ENCODE data around the genes CCDC88C and CPSF2.

- RAMPAGE, long total RNA: no peak
- RRBS: no CpG with 5 or more reads among the region's 19 CpGs
These were observed 1.6 kb upstream of the GPR68 start for GRCh38 chr14:91245871-91246641.

- RAMPAGE, long total RNA: no peak
- RRBS: no CpG with 5 or more reads among the region's 9 CpGs
These were observed 66.8 kb upstream of the GPR68 start for GRCh38 chr14:91311181-91311772.

DNA sequence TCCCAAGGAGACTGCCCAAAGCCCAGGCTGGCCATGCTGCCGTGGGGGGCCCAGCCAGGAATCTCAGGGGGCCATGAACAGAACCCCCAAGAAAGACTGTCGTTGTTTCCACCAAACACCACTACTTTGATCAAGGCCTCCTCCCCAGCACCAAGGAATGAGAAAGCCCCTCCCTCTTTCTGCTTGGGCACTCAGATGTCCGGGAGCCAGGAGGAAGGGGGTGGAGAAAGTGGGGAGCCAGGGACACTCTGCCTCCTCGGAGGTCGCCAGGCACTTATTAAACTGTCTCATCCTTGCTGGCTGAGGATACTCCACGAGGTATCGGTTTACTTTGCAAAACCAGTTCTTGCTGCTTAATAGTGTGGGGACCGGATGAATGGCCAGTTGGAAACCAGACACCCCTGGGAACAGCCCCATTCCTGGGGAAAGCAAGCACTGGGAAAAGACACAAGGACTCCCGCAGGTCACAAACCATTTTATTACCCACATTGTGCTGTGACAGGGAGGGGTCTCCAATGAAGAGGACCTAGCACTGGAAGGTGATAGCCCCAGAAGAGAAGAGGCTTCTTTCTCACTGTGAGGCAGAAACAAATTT lies 34.2 kb downstream of the CCDC88C start:
- RAMPAGE, long total RNA: no peak
- RRBS: no CpG with 5 or more reads among the region's 9 CpGs

- RAMPAGE, long total RNA: no peak
- RRBS: 88% methylated on average over 5 of the region's 26 CpGs
These were observed 21.5 kb downstream of the CCDC88C start for GRCh38 chr14:91395907-91396809.

DNA sequence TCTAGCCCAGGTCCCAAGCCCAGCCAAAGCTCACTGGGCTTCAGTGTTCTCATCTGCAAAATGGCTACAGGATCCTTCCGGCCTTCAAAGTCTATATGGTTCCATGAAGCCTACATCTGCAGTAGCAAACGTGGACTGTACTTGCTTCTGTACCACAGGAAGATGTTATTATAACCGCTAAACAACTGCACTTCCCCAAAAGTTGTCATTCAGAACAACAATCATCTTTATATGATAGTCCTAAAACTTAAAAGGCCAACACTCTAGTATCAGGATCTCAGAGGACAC lies 6.4 kb downstream of the CCDC88C start:
- RAMPAGE, long total RNA: no peak
- RRBS: no CpG with 5 or more reads among the region's 3 CpGs

DNA sequence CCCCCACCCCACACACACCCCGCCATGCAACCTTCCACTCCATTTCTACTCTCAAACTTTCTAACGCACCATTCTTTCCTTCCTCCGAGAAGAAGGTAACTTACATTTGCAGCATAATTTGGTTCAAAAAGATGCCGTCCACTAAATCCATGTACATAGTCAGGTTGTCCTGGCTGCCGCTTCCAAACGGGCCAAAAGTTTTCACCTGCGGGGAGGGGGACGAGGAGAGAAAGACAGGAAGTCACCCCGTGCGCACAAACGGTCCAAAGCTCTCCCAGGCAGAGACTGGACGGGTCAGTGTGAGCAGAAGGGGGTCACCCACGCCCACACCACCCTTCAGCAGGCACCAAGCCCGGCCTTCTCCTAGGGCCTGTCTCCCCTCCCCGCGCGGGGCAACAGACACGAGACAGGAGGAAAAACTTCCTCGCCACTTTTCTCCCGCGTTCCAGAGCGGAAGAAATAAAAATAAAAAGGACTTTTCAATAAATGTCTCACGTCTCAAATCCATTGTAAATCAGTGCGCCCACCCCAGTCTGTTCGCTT lies 915 bp downstream of the CCDC88C start:
- RAMPAGE, long total RNA: no peak
- RRBS: no CpG with 5 or more reads among the region's 25 CpGs

GRCh38 chr14:91417177-91418056 lies at the start of gene CCDC88C:
Gene CCDC88C, minus strand, starts transcription at chr14:91417820.
- RAMPAGE, long total RNA: no peak
- RRBS: 1% methylated on average over 50 of the region's 110 CpGs

DNA sequence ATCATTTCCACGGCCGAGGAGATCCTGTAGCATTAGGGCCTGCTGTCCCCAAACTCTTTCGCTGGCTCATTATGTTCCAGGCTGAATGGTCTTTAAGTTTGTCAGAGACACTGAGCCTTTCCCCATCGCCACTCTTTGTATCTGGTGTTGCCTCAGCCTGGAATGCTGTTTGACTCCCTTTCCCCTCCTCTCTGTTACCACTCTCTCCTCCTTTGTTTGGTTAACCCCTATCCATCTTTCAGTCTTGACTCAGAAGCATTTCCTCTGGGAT lies 95.4 kb upstream of the PPP4R3A start:
- RAMPAGE, long total RNA: no peak
- RRBS: no CpG with 5 or more reads among the region's 4 CpGs

GRCh38 chr14:91860987-91861604 lies 6.2 kb downstream of the TC2N start:
- RAMPAGE, long total RNA: no peak
- RRBS: no CpG with 5 or more reads among the region's 4 CpGs

DNA sequence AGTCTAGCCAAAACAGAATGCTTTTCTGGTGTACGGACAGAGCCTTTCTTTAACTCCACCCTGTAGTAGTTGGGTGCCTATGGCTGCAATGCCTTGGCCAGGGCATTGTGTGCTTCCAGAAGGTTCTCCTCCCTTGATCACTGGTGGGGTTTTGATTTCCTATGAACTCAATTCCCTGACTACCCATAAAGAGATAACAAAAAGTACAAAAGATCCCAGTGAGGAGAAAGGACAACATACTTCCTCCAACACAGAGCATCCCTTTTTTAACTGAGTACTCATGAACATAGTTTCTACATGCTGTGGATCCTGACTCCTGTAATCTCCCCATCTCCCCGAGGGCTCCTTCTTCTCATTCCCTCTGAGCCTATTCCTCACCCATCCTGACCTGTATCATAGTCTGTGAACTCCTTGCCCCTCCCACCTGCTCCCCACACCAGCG lies 35.9 kb upstream of the TC2N start:
- RAMPAGE, long total RNA: no peak
- RRBS: no CpG with 5 or more reads among the region's 3 CpGs

DNA sequence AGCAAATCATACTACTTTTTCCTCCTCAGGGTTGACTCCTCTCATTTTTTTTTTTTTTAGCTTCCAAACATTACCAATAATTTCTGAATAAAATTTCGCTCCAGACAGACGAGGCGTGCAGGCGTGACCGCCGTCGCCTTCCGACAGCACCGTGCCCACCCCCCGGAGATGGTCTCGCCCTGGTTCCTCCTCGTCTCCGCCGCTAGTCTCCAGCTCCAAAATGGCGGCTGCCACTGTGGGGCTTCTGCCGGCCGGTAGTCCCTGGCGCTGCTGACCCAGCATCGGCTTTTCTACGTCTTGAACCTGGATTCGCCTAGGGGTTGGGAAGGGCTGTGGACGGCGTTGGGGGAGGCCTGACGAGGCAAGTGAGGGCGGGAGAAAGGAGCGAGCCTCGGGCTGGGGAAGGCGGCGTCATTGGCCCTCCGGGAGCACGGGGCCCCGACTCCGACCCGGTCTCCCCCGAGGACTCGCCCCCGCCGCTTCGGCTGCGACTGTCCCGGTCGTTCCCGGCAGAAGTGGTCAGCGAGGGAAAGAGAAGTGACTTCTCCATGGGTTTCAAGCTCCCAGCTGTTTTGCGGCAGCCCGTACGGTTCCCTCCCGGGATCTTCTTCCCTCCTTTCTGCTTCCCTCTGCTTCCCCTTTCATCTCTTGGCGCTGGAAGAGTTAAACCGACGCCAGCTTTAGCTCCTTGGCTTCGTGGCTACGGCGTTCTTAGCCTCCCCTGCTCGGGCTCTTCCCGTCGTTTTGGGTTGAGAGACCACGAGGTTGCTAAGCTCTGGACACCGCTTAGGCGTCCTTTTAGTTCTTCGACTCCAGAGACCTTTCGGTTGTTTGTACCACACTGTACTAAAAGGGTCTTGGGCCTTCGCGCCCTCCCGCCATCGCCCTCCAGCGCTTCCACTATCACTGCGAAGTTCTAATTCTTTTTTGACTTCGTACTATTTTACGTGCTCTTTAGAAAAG lies at the start of gene CPSF2:
TSS of gene CPSF2 (plus strand) at position 202 of the 963 bp plus-strand sequence.
- RAMPAGE, long total RNA: no peak
- RRBS: 2% methylated on average over 20 of the region's 70 CpGs

DNA sequence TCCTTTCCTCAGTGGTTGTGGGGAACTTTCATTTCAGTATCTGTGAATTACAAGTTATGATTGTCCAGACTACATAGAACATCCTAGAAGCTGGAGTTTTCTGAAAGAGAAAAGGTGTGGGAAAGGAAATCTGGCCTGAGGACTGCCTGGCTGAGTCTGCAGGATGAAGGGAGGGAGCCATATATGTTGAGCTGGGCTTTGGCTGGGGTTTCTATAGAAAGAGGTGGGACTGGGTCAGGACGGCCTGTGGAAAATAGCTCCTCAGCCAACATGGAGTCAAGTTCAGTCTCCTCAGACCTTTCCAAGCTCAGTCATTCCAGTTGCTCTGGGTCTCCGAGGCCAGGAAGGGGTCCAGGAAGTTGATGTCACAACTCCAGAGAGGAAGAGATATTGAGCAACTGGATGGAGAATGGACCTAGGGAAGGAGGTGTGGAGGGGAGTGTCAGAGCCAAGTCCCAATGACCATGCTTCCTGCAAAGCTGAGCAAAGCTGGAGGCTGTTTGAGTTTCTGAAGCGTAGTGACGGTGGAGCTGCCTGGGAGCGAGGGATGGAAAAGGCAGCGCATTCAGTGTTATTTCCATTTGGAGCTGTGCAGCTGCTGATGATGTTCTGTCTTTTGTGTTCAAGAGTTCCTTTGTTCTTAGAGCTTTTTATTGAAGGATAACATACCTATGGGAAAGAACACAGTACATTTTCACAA lies 86.0 kb downstream of the SLC24A4 start:
- RAMPAGE, long total RNA: no peak
- RRBS: no CpG with 5 or more reads among the region's 6 CpGs

- RAMPAGE, long total RNA: no peak
- RRBS: no CpG with 5 or more reads among the region's 22 CpGs
These were observed 52.5 kb upstream of the RIN3 start for GRCh38 chr14:92460877-92461774.

DNA sequence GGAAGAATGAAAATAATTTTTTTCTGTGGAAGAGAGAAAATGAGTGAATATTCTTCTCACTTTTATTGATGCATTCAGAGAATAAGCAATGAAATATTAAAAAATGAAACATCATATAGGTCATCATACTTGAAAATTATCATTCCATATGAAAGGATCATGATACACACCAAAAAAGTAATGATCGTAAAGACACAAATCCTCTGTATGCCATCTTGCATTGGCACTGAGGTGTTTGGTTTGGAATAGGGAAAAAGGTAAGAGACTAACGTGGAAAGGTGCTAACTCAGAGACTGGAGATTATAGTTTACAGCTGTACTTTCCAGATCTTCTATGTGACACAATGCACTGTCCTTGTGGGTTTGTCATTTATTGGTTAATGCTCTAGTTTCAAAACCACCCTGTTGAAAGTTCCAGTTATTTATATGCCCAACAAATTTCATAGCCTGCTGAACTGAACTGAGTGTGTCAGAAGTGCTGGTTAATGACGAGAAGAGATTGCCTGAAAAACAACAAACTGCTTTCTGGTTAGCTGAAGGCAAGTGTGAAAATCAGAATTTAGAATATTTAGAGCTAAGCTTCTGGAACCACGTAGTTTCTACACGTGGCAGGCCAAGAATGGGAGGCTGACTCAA lies 19.2 kb upstream of the RIN3 start:
- RAMPAGE, long total RNA: no peak
- RRBS: no CpG with 5 or more reads among the region's 5 CpGs

DNA sequence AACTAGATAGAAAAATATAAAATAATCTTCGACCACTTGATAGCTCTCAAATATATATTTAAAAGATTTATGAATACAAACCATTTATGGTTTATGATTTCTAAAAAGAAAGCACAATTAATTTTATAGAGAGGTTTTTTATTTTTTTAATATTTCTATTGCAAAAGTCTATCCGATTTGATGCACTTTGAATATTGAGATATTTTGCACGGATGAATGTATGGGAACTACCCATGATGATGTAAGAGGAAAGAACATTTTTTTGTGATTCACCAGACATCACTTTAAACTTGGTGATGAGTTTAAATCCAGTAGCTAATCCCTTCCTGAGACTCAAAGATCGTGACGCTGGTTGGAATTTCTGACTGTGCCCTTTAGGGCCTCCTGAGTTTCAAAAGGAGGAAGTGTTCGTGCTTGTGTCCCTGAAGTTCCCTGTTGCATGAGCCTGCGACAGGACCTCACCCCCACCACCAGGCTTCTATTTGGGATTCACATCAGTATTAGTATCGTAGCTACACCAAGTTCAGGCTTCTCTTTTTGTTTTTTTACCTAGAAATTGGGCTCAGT lies 18.6 kb upstream of the RIN3 start:
- RAMPAGE, long total RNA: no peak
- RRBS: no CpG with 5 or more reads among the region's 8 CpGs

GRCh38 chr14:92530910-92531863 lies 17.6 kb downstream of the RIN3 start:
- RAMPAGE, long total RNA: no peak
- RRBS: no CpG with 5 or more reads among the region's 17 CpGs

GRCh38 chr14:92651838-92652897 lies 96.3 kb downstream of the LGMN start:
- RAMPAGE, long total RNA: no peak
- RRBS: 67% methylated on average over 5 of the region's 39 CpGs

- RAMPAGE, long total RNA: no peak
- RRBS: no CpG with 5 or more reads among the region's 12 CpGs
These were observed 59.7 kb downstream of the LGMN start for GRCh38 chr14:92688744-92689041.

DNA sequence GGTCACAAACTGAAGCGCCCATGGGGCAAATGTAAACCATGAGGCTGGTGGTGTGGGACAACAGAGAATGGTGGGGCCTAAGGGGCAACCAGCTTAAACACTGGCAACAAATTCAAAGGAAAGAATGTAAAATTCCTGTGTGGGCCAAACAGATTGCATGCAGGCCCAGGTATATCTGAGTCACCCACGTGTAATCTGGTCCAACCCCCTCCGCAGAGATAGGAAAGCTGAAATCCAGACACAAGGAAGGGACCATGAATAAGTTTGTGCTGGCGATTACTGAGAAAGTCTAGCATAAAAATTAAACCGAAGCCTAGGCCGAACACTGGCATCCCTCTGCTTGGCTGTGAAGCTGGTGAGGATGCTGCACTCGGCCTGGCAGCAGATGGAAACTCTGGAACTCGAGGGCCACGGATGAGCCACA lies 71.6 kb downstream of the ITPK1 start:
- RAMPAGE, long total RNA: no peak
- RRBS: no CpG with 5 or more reads among the region's 9 CpGs

GRCh38 chr14:93055337-93056175 lies 60.2 kb downstream of the ITPK1 start:
- RAMPAGE, long total RNA: no peak
- RRBS: 29% methylated on average over 6 of the region's 15 CpGs

All from epithelial cell of proximal tubule (primary cell).